Bronchial lymph node (tissue), 1 donor: ENCODE results near the genes MPEG1, MS4A1 and TMEM132A.

- PRO-cap: no peak
These were observed 40.2 kb upstream of the GLYAT start for GRCh38 chr11:58771837-58772387.

DNA sequence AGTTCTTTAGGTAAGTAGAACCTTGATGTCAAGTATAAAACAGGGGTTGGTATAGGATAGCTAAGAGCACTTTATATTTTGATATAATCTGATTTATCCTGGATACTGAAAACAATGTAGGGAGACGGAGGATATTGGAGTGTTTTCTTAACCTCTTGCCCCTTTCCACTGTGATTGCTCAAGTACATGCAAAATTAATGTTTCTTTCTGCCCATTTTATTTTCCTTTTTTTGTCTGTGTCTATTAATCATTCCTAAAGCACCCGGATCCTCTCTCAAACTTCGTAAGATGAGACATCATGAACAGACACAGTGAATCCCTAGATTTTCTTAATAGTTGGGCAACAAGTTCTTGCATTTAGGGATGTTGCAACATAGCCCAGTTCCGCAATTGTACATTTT is 2.8 kb downstream of the FAM111A start:
- PRO-cap: no peak

DNA sequence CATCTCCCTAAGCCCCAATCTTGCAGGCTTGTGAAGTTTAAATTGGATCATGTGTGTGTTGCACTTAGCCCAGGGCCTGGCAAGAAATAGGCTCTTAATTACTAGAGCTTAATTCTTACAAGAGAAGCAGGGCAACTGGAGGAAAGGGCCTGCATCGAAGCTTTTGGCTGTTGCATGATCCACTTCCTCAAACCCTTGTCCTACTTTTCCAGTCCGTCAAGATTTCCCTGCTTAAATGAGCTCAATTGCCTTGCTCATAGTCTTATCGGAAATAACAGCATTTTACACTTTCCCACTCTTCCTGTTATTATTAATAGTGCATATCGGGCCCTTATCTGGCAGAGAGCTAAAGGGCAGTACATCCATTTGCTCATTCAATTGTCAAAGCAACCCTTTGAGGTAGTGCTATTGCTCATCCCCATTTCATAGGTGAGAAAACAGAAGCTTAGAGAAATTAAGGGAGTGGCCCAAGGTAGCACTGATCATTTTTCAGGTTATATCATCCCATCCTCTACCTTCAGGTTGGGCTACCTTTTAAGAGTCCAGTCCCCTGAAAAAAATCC is 18.1 kb downstream of the DTX4 start:
- PRO-cap: unidirectional peak, minus-strand start at position 197 of the sequence

DNA sequence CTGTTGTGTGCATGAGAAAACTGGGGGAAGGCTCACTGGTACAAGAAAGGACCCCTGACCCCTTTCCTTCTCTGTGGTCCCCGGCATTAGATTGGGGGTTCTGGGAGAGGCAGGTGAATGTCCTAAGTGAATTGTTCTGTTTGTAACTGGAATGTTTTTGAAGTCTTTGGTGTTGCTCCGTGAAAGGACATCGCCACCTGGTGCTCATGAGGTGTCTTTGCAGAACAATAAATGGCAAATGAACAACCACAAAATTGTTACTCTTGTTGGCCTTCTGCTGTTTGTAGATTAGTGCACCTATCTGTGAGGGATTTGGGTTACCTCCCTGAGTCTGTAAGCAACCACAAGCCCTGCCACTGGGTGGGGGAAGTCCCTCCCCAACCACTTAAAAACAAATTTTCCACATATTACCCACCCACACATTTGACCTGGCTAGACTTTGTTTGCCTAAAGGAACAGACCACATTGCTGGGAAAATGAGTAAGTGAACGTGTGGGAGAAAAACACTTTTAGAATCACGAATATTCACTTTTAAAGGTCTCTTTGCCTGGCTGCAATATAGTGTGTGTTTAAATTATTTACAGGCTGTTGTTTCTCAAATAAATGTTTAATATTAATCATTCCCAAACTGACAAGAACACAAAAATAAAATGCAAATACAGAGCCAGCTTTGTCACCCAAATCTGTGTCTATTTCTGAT is 4.7 kb downstream of the MPEG1 start:
- PRO-cap: bidirectional peak, plus-strand start at position 435 of the sequence, minus-strand start at position 287 of the sequence

DNA sequence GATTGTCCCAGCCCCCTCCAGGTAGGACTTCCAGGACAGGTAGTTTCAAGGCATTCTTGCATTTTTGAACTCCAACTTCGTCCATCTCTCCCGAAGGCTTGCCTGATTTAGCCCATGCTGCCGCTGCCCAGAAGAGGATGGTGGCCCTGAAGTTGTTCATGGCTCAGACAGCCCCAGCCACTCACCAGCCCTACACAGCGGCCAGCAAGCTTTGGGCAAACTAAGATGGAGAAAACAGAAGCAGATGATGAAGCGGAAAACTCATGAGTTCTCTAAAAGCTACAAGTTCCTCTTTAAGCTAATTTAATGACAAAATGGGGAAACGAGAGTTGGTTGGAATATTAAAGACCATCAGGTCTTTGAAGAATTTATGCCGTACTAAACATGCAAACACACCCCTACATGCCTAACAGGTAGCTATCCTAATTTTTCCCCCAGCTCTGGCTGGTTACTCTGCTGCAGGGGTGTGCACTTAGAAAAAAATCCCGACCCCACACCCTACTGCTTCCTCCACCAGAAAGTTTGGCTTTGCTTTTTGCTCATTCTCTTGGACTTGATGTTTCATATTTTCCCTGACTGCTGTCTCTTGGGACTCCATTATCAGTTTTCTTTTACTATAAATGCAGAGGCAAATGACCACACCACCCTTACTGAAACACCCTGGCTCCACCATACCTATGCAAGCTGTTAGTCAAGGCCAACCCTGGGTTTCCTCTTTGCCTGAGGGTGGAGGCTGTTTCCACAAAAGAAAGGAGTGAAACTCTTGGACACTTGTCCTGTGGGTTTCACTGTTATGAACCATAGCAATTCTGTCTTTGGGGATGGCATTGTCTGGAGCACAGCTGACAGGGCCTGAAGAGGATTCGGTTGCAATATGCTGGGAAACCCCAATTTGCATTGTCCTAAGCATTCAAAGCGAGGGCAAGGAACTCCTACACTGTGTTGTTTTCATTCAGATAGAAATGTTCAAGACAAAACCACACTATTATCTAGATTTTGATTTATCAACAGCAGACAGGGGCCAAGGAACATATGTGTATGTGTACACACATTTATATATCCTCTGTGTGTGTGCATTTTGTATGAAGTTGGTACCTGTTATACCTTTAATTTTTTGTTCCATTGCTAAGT is at the start of gene MPEG1:
Gene MPEG1, minus strand, starts transcription at position 222 of the 1,131 bp plus-strand sequence.
- PRO-cap: unidirectional peak, minus-strand start at position 236 of the sequence

GRCh38 chr11:59216547-59217128 is 3.9 kb upstream of the MPEG1 start:
- PRO-cap: unidirectional peak, minus-strand start at chr11:59216919

DNA sequence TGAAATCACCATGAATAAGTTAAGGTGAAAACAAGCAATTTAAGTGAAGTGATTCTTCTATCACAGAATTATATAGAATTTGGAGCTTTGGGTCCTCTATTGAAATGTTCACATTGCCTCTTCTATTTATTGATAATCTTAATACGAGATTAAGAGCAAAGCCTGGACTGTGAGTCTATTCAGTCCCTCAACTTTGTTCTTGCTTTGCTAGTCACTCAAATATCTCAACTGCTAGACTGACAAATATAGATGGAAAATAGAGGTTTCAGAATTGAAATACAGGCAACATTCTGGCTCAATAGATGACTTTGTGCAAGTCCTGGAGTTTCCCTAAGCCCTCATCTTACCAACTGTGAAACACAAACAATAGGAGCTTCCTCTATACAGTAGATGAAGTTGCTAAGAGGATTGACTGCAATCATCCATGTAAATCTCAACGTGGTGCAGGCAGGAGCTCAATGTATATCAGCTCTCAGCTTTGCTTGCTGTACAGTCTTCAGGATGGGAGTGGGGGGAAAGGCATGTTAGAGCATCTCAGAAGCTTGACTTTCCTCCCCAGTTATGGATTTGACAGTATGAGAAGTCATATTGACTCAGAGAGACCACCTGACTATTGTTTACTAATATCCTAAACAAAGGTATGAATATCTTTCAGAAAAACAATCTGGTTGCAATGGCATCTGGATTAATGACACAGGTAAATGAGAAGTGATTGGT is 6.2 kb upstream of the MPEG1 start:
- PRO-cap: no peak

DNA sequence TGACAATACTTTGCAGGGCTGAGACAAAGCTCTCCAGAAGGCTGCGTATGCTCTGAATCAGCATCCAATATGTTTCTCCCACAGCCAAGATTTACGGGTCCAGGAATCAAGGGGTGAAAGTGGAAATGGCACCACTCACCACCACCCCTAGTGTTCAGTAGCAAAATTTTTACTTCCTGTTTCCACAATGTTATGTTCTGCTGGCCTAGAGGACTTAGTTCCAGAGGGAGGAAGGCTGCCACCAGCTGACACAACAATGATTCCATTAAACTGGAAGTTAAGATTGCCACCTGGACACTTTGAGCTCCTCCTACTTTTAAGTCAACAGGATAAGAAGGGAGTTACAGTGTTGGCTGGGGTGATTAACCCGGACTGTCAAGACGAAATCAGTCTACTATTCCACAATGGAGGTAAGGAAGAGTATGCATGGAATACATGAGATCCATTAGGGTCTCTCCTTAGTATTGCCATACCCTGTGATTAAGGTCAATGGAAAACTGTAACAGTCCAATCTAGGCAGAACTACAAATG is 68.6 kb upstream of the MPEG1 start:
- PRO-cap: no peak

- PRO-cap: no peak
These were observed 34.0 kb downstream of the OR4D9 start for GRCh38 chr11:59545117-59546055.

- PRO-cap: unidirectional peak, plus-strand start at chr11:59550840; bidirectional peak, plus-strand start at chr11:59551111, minus-strand start at chr11:59551016
These were observed 39.6 kb downstream of the OR4D9 start for GRCh38 chr11:59550803-59551435.

GRCh38 chr11:59891473-59892138 is 13.0 kb downstream of the OOSP3 start:
- PRO-cap: no peak

GRCh38 chr11:60381571-60382572 is 3.5 kb downstream of the MS4A7 start:
- PRO-cap: no peak

DNA sequence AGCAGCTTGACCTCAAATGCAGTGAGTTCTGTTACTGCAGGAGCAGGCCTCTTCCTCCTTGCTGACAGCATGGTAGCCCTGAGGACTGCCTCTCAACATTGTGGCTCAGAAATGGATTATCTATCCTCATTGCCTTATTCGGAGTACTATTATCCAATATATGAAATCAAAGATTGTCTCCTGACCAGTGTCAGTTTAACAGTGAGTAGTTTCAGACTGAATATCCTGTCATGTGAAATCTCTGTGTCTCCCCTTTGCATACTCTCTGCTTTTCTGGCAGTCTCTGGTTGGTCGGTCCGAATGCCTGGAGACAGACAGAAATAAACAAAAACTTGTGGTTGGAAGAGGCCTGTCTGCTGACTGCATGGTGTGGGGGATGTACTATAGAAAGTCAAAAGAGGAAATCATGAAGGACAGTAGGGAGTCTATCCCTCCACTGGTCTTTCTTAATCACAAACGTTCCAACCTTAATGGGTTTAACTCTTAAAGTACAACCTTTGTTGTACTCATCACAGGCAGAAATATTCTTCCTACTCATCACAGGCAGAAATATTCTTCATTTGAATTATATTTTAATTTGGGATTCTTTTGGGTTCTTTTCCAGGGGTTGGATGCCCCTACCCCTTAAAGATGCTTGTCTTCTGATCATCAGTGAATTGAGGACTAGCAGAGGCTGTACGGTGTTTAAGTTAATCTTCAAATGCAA is 6.7 kb upstream of the MS4A14 start:
- PRO-cap: bidirectional peak, plus-strand start at position 394 of the sequence, minus-strand start at position 227 of the sequence

- PRO-cap: bidirectional peak, plus-strand start at chr11:60455819, minus-strand start at chr11:60455566
These were observed at the start of gene MS4A1 for GRCh38 chr11:60455206-60456032. Gene MS4A1 (plus strand): TSS chr11:60455847.

DNA sequence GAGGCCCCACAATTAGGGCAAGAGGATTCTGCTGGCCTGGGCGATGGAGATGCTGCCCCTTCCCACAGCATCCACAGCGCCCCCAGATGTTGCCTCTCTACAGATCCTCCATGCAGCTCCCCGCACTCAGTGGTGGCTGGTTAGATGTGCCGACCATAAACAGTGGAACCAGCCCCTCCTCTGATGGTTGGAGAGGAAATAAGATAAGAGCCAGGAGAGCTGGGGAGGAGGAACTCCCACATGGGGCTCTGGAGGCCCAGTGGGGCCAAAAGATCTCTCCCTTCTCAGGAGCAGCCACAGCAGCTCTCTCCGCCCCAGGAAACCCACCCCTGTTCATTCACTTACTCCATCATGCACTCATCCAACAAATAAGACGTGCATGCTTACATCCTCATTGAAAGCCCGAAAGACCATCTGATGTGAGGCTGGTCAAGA is 1.6 kb downstream of the PTGDR2 start:
- PRO-cap: no peak

DNA sequence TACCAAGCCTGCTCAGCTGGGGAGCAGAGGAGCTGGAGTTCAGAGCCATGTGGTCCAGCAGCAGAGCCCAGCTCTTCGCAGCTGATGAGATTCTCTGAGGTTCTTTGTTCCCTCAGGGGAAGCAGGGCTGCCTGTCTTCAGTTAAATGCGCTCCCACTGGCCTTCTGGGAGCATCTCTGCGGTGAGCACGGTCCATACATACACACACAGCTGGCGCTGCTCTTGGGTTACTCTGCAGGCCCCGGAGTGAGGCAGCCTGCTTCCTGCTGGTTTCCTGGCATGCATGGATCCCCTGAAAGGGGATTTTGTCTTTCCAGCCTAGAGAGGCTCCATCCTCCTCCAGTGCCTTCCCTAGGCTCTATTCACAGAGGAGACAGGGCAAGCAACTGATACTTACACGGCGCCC is 5.3 kb upstream of the PTGDR2 start:
- PRO-cap: no peak

- PRO-cap: unidirectional peak, plus-strand start at chr11:60924477
These were observed at the start of gene TMEM132A for GRCh38 chr11:60924247-60925259. Gene TMEM132A (plus strand): TSS chr11:60924460.

GRCh38 chr11:60935457-60936219 is 11.4 kb downstream of the TMEM132A start:
- PRO-cap: no peak

GRCh38 chr11:60943948-60944522 is 7.9 kb downstream of the SLC15A3 start:
- PRO-cap: no peak

- PRO-cap: bidirectional peak, plus-strand start at chr11:60953975, minus-strand start at chr11:60953893
These were observed 1.7 kb upstream of the SLC15A3 start for GRCh38 chr11:60953730-60954110.